Endothelial cell of umbilical vein (primary cell): ENCODE measurements around a stretch of chr6.

DNA sequence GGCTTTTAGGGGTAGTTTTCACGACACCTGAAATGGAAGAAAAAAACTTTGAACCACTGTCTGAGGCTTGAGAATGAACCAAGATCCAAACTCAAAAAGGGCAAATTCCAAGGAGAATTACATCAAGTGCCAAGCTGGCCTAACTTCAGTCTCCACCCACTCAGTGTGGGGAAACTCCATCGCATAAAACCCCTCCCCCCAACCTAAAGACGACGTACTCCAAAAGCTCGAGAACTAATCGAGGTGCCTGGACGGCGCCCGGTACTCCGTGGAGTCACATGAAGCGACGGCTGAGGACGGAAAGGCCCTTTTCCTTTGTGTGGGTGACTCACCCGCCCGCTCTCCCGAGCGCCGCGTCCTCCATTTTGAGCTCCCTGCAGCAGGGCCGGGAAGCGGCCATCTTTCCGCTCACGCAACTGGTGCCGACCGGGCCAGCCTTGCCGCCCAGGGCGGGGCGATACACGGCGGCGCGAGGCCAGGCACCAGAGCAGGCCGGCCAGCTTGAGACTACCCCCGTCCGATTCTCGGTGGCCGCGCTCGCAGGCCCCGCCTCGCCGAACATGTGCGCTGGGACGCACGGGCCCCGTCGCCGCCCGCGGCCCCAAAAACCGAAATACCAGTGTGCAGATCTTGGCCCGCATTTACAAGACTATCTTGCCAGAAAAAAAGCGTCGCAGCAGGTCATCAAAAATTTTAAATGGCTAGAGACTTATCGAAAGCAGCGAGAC lies 638 bp downstream of the EEF1A1 start:
- PRO-cap, result bidirectional peak, plus-strand start at position 237 of the sequence, minus-strand start at position 367 of the sequence
CAGE:
- cytosol, long polyA minus RNA, result start-site peak on the minus strand centred at position 180 of the sequence, 201 bp wide, 107 reads
- cytosol, long polyA plus RNA, result no peak
- long polyA plus RNA, result no peak
- nucleus, long polyA minus RNA, result start-site peak on the plus strand centred at position 202 of the sequence, 319 bp wide, 6 reads; start-site peak on the minus strand centred at position 264 of the sequence, 357 bp wide, 571 reads
- nucleus, long polyA plus RNA, result no peak

DNA sequence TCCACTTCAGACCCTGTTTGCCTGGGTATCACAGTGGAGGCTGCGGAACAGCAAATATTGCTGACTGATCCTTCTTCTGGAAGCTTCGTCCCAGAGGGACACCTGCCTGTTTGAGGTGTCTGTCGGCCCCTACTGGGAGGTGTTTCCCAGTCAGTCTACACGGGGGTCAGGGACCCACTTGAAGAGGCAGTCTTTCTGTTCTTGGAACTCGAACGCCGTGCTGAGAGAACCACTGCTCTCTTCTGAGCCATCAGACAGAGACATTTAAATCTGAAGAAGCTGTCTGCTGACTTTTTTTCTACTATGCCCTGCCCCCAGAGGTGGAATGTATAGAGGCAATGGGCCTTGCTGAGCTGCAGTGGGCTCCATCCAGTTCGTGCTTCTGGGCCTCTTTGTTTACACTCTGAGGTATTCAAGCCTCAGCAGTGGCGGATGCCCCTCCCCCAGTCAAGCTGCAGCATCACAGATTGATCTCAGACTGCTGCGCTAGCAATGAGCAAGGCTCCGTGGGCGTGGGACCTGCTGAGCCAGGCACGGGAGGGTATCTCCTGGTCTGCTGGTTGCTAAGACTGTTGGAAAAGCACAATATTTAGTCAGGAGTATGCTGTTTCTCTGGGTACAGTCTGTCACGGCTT lies 526.7 kb downstream of the CD109 start:
- PRO-cap, result no peak
CAGE:
- cytosol, long polyA minus RNA, result no peak
- cytosol, long polyA plus RNA, result no peak
- long polyA plus RNA, result no peak
- nucleus, long polyA minus RNA, result no peak
- nucleus, long polyA plus RNA, result no peak

GRCh38 chr6:75075869-75076535 lies 129.9 kb downstream of the COL12A1 start:
- PRO-cap, result no peak
CAGE:
- cytosol, long polyA minus RNA, result no peak
- cytosol, long polyA plus RNA, result no peak
- long polyA plus RNA, result no peak
- nucleus, long polyA minus RNA, result no peak
- nucleus, long polyA plus RNA, result no peak

DNA sequence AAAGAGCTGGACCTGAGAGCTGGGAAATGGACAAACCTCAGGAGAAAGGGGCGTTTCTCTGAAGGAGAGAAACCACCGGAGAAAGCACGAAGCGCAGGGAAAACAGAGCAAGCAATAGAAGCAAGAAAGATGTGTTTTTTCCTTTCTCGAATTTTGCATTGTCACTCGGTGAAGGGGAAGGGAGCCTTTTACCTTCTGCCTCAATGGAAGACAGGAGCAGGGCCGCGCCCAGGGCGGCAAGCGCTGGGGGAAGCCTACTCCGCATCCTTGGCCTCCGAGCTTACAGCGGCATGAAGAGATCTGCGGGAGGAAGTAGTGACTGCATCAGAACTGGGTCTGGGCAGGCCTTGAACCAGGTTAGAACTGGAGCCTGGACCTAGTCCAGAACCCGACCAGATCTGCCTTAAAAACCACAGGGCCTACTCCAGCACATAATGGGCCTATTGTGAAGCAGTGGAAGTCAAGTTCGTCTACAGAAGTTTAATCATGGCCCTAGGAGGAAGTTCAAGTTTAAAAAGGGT lies 3.3 kb downstream of the COL12A1 start:
- PRO-cap, result no peak
CAGE:
- cytosol, long polyA minus RNA, result no peak
- cytosol, long polyA plus RNA, result no peak
- long polyA plus RNA, result no peak
- nucleus, long polyA minus RNA, result no peak
- nucleus, long polyA plus RNA, result no peak

DNA sequence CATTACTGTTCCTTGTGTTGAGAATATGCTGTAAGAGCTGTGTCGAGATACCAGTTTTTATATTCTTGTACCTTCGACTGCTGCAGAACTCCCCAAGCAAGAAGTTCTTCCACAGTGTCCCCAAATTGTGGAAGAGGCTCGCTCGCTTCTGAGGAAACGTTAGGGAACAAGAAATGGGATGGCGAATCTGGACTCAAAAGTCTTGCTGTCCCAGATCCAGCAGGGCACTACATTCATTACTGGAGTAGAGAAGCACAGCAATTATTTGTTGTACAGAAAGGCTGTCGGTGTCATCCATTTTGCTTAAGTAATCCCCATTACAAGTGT lies 625 bp upstream of the COX7A2 start:
- PRO-cap, result no peak
CAGE:
- cytosol, long polyA minus RNA, result no peak
- cytosol, long polyA plus RNA, result no peak
- long polyA plus RNA, result no peak
- nucleus, long polyA minus RNA, result no peak
- nucleus, long polyA plus RNA, result no peak

GRCh38 chr6:75349049-75349573 lies 64.5 kb upstream of the TMEM30A start:
- PRO-cap, result no peak
CAGE:
- cytosol, long polyA minus RNA, result no peak
- cytosol, long polyA plus RNA, result no peak
- long polyA plus RNA, result no peak
- nucleus, long polyA minus RNA, result no peak
- nucleus, long polyA plus RNA, result no peak

- PRO-cap, result bidirectional peak, plus-strand start at chr6:75349748, minus-strand start at chr6:75349745
CAGE:
- cytosol, long polyA minus RNA, result no peak
- cytosol, long polyA plus RNA, result no peak
- long polyA plus RNA, result no peak
- nucleus, long polyA minus RNA, result no peak
- nucleus, long polyA plus RNA, result no peak
Measured at GRCh38 chr6:75349574-75350026, 65.0 kb upstream of the TMEM30A start.

- PRO-cap, result no peak
CAGE:
- cytosol, long polyA minus RNA, result no peak
- cytosol, long polyA plus RNA, result no peak
- long polyA plus RNA, result no peak
- nucleus, long polyA minus RNA, result no peak
- nucleus, long polyA plus RNA, result no peak
Measured at GRCh38 chr6:75402207-75402828, 91.3 kb downstream of the FILIP1 start.

DNA sequence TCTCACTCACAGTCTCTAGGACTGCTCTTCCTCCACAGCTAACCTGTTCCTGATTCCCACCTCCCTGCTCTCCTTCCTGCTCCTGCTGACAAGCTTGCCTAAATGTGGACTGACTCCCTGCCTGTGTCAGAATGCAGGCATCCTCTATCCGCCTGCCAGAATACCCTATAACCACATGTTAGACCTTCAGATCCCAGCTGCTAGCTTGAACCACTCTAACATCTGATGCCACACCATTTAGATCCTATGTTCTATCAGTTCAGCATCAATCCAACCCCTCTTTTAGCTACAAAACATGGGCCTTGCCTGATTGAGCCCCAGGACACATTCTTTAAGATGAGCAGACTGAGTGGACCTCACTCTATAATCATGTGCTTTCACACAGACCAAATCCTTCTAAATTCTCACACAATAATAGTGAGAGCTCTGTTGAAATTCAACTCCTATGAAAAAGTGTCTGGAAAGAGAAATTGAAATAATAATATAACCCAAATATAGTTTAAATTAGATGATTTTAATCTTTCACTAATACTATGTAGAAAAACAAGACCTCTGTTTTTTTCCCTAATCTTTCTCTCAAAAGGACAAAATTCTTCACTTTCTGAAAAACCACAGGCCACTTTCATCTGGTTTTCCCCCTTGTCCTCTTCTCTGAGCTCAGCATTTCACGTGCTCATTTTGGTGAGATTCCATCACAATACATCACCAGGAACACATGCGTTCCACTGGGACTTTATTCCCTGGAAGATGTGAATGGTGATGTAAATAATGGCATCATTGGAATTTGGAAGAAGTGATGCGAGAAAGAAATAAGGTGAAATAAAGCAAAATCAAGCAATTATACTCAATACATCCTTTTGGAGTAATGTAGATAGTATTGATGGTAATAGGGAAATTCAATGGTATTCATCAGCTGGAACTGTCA lies 11.9 kb downstream of the FILIP1 start:
- PRO-cap, result no peak
CAGE:
- cytosol, long polyA minus RNA, result no peak
- cytosol, long polyA plus RNA, result no peak
- long polyA plus RNA, result no peak
- nucleus, long polyA minus RNA, result no peak
- nucleus, long polyA plus RNA, result no peak

DNA sequence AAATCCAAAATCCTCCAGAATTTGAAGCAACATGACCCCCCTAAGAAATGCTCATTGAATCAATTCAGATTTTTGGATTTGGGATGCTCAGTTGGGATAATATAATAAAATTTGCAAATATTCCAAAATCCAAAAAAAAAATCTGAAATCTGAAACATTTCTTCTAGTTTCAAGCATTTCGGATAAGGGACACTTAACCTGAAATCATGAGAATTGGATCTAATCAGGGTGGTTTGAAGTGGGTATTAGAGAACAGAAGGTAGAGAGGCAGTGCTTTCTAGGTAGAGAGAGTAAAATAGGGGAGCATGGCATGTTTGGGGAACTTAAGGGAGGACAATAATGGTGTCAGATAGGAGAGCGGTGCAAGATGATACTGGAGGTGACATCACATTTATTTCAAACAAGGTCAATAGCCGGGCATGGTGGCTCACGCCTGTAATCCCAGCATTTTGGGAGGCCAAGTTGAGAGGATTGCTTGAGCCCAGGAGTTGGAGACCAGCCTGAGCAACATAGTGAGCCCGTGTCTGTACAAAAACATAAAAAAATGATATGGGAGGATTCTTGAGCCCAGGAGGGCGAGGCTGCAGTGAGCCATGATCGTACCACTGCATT lies 5.1 kb downstream of the SENP6 start:
- PRO-cap, result no peak
CAGE:
- cytosol, long polyA minus RNA, result no peak
- cytosol, long polyA plus RNA, result no peak
- long polyA plus RNA, result no peak
- nucleus, long polyA minus RNA, result no peak
- nucleus, long polyA plus RNA, result no peak

DNA sequence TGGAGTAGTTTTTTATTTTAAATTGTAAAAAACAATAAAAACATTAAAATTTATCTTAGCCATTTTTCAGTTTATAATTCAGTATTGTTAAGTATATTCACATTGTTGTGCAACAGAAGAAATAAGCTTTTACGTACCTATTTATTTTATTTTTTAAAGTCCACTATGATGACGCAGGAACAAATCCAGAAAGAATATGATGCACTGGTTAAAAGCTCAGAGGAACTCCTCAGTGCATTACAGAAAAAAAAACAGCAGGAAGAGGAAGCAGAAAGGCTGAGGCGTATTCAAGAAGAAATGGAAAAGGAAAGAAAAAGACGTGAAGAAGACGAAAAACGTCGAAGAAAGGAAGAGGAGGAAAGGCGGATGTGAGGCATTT lies 140.8 kb downstream of the MYO6 start:
- PRO-cap, result no peak
CAGE:
- cytosol, long polyA minus RNA, result start-site peak on the plus strand centred at position 283 of the sequence, 7 bp wide, 36 reads
- cytosol, long polyA plus RNA, result no peak
- long polyA plus RNA, result start-site peak on the plus strand centred at position 257 of the sequence, 202 bp wide, 222 and 384 reads in 2 replicates
- nucleus, long polyA minus RNA, result no peak
- nucleus, long polyA plus RNA, result no peak

- PRO-cap, result no peak
CAGE:
- cytosol, long polyA minus RNA, result no peak
- cytosol, long polyA plus RNA, result no peak
- long polyA plus RNA, result no peak
- nucleus, long polyA minus RNA, result no peak
- nucleus, long polyA plus RNA, result no peak
Measured at GRCh38 chr6:76441734-76442405, 369.4 kb upstream of the IMPG1 start.

GRCh38 chr6:77368677-77369385 lies 94.5 kb downstream of the HTR1B start:
- PRO-cap, result no peak
CAGE:
- cytosol, long polyA minus RNA, result no peak
- cytosol, long polyA plus RNA, result no peak
- long polyA plus RNA, result start-site peak on the minus strand at chr6:77369118-77369167, 37 and 54 reads in 2 replicates
- nucleus, long polyA minus RNA, result start-site peak on the minus strand at chr6:77368964-77369154, 1,237 reads
- nucleus, long polyA plus RNA, result start-site peak on the minus strand at chr6:77369027-77369136, 316 and 269 reads in 2 replicates

DNA sequence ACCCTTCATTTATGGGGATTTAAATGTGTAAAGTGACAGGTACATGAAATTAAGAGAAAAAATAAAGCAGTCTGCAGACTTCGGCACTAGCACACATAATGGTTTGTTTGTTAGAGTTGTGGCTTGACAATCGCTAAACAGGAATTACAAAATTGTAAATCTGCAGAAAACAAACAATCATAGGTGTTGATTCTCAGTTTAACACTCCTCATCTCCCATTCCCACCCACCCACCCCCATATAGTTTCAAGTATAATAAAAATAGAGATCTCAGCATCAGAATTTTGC lies 2.0 kb downstream of the HTR1B start:
- PRO-cap, result unidirectional peak, minus-strand start at position 100 of the sequence
CAGE:
- cytosol, long polyA minus RNA, result no peak
- cytosol, long polyA plus RNA, result start-site peak on the minus strand centred at position 84 of the sequence, 10 bp wide, 17 and 29 reads in 2 replicates; start-site peak on the minus strand centred at position 198 of the sequence, 11 bp wide, 29 and 51 reads in 2 replicates
- long polyA plus RNA, result no peak
- nucleus, long polyA minus RNA, result start-site peak on the minus strand centred at position 210 of the sequence, 35 bp wide, 85 reads
- nucleus, long polyA plus RNA, result start-site peak on the minus strand centred at position 221 of the sequence, 6 bp wide, 383 and 440 reads in 2 replicates

GRCh38 chr6:79025440-79025796 lies 52.6 kb downstream of the PHIP start:
- PRO-cap, result no peak
CAGE:
- cytosol, long polyA minus RNA, result no peak
- cytosol, long polyA plus RNA, result no peak
- long polyA plus RNA, result no peak
- nucleus, long polyA minus RNA, result no peak
- nucleus, long polyA plus RNA, result no peak

DNA sequence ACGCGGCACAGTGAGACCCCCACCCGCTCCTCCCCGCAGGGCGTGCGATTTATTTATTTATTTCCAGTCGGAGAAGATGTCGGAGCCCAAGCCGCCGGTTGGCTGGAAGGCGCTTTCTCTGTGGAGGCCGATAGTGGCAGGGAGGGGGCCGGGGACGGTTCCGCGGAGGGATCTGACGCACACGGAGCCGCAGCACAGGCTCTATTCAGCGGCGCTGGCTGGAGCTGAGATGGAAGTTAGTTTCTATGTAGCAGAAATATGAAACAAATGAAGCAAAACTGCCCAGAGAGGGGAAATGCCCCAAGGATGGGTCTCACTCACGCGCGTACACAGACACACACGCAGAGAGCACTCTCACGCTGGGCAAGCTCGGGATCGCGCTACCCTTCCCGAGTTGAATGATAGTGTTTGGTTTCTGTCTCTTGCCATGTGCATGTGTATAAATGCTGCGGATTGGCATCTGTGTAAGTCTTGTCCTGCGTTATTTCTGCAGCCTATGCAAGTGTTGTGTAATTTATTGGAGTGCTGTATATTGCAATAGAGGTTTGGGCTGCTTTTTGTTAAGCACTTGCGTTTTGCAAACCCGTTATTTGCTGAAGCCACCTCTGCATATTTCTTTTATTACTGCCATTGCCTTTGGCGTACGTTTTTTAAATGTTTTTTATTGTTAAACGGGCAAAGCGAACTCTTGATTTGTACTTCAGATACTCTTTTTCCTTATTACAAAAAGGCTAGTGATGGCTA lies 525 bp upstream of the PHIP start:
- PRO-cap, result bidirectional peak, plus-strand start at position 208 of the sequence, minus-strand start at position 120 of the sequence
CAGE:
- cytosol, long polyA minus RNA, result no peak
- cytosol, long polyA plus RNA, result no peak
- long polyA plus RNA, result no peak
- nucleus, long polyA minus RNA, result no peak
- nucleus, long polyA plus RNA, result no peak

GRCh38 chr6:79233473-79234324 lies 155.6 kb upstream of the PHIP start:
- PRO-cap, result bidirectional peak, plus-strand start at chr6:79233677, minus-strand start at chr6:79233923
CAGE:
- cytosol, long polyA minus RNA, result start-site peak on the plus strand at chr6:79233697-79233704, 6 reads
- cytosol, long polyA plus RNA, result no peak
- long polyA plus RNA, result no peak
- nucleus, long polyA minus RNA, result no peak
- nucleus, long polyA plus RNA, result no peak

DNA sequence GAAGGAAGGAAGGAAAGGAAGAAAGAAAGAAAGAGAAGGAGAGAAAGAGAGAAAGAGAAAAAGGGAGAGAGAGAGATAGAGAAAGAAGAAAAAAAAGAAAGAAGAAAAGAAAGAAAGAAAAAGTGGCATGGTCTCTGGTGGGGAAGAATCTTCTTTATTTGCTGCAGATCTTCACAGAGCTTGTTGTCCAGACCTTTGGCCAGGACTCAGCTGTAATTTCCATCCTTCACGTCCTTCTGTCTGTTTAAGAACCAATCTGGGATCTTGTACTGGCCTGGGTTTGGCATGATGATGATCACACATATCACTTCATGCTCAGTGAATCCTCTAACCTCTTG lies 199.9 kb upstream of the PHIP start:
- PRO-cap, result no peak
CAGE:
- cytosol, long polyA minus RNA, result no peak
- cytosol, long polyA plus RNA, result no peak
- long polyA plus RNA, result no peak
- nucleus, long polyA minus RNA, result no peak
- nucleus, long polyA plus RNA, result no peak

- PRO-cap, result no peak
CAGE:
- cytosol, long polyA minus RNA, result no peak
- cytosol, long polyA plus RNA, result no peak
- long polyA plus RNA, result no peak
- nucleus, long polyA minus RNA, result no peak
- nucleus, long polyA plus RNA, result no peak
Measured at GRCh38 chr6:79663575-79664185, 32.6 kb downstream of the SH3BGRL2 start.

DNA sequence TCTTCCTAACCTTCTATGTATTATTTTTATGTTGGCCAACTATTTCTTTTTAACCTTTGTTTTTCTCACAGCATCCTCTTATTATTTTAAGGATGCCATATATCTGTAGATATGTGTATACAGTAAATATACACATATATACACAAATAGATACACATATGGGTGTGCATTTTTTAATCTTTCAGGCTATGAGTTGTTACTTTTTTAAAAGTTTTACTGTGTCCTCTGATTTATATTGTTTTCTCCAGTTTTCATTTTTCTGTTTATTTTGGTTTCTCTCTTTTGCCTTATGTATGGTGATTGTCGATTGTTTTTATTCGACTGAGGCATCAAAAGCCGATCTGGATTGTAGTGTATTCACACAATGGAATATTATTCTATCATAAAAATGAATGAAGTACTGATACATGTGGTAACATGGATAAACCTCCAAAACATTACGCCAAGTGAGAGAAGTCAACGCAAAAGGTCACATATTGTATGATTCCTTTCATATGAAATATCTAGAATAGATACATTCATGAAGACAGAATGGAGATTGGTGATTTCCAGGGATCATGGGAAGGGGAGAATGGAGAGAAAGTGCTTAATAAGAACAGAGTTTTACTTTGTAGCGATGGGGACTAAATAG lies 251.8 kb downstream of the BCKDHB start:
- PRO-cap, result no peak
CAGE:
- cytosol, long polyA minus RNA, result no peak
- cytosol, long polyA plus RNA, result no peak
- long polyA plus RNA, result no peak
- nucleus, long polyA minus RNA, result no peak
- nucleus, long polyA plus RNA, result no peak